Fallopian tube (tissue), 1 donor: ENCODE results near the gene LIPH.

DNA sequence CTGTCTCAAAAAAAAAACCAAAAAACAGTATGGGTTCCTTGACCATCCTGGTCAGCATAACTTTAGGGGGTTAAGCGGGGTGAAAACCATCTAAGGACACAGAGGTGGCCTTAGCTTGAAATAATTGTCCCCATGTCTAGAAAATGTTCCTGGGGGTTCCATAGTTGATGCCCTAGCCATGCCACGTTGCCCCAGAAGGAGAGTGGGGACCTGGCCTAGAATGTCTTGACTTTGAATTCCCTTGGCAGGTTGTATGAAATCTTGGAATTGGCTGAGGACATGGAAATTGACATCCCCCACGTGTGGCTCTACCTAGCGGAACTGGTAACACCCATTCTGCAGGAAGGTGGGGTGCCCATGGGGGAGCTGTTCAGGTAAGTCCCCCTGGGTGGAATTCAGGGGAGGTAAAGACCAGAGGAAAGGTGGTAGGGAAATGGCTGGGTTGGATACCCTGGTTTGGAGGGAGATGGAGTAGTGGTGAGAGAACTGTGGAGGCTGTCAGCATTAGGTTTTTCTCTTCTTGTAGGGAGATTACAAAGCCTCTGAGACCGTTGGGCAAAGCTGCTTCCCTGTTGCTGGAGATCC is 8.9 kb upstream of the FAM131A start:
- PRO-cap, result no peak

GRCh38 chr3:184338196-184339492 is 1.2 kb downstream of the FAM131A start:
- PRO-cap, result bidirectional peak, plus-strand start at chr3:184338833, minus-strand start at chr3:184338619

DNA sequence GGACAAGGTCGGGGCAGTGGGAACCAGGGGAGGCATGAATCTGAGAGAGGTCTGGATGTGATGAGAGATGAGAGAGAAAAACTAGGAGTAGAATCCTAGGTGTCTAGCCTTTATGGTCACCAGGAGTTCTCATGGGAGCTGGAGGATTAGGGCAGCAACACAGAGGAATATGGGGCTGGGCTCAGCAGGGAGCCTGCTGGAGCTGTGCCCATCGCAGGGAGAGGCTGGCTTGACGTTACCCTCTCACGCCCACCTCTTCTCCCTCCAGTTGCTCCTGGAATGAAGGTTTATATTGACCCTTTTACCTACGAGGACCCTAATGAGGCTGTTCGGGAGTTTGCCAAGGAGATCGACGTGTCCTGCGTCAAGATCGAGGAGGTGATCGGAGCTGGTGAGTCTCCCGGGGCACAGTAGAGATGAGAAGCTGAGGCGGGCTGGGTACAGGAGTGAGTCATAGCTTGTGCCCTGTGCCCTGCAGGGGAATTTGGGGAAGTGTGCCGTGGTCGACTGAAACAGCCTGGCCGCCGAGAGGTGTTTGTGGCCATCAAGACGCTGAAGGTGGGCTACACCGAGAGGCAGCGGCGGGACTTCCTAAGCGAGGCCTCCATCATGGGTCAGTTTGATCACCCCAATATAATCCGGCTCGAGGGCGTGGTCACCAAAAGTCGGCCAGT is 17.8 kb downstream of the EPHB3 start:
- PRO-cap, result no peak

DNA sequence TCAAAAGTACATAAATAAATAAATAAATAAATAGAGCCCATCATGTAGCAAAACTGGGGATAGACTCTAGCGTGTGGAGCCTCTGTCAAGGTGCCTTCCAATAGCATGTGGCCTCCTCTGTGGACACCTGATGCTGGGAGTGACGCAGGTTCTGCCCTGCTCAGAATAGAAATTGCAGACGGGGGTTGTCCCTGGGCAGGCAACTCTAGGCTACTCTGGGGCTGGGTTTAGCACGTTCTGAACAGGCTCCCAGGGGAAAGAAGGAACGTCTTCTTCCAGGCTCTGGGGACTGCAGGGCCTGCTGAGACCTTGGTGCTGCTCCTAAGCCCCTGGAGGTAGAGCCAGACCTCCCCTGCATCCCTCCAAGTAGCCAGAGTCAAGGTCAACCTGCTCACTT is 65.4 kb downstream of the EPHB3 start:
- PRO-cap, result no peak

DNA sequence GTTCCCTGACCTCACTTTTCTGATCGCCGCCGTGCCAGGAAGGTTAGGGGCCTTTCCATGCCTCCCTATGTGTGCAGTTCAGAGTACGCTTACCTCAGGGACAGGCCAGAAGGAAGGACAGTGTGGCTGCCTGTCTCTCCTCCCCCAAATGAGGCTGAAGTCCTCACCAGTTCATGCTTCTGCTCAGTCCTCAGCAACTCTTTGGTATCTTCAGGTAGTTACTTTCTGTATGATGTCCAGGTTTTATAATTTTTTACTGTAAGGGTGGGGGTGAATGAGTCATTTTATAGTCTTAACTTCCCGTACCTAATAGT is 98.7 kb downstream of the VPS8 start:
- PRO-cap, result no peak

DNA sequence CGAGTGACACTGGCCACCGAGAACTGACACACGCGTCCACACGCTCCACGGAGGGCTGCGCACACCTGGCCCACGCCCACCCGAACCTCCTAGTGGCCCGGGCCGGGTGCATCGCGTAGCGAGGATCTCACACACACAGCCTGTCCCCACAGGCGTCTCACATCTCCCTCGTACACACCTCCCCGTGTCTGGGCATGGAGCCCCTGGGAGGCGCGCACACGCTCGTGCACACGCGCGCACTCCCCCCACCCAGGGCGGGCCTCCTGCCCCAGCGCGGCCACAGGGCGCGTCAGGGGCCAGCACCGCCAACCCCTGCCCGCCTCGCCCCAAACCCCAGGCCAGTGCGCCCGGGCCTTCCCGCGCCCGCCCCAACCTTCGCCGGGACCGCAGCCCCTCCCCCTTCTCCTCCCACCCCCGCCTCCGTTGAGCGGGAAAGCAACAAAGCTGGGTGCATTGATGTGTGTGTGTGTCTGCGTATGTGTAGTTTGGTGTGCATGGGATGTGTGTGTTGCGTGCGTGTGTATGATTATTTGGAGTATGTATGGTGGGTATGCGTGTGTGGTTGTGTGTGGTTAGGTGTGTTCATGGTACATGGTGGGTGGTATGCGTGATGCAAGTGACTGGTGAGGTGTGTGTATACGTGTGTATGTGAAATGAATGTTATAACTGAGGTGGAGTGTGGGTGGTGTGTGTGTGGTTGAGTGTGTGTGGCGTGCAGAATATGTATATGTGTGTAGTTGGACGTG is 621 bp upstream of the C3orf70 start:
- PRO-cap, result no peak

DNA sequence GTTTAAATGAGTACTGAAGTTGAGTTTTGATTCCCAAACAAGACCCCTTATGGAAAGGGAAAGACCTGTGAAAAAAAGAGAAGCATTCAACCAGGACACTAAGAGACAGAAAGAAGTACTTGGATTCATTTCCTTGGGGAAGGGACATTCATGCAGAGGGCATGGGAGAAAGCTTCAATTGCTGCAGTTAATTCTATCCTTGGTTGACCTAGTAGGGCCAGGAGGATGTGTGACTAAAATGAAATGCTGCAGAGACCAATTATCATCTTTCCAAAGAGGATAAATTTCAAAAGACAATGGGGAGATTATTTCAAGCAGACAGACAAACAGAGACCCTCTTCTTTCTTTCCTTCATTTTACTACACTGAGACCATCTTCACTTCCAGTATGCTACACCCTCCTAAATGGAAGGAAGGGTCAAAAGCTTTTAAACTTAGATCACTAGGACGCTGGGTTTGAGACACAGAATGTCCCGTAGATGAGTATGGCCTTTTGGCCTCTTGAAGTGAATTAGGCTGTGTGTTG is 59.7 kb downstream of the TMEM41A start:
- PRO-cap, result no peak

- PRO-cap, result bidirectional peak, plus-strand start at chr3:185552560, minus-strand start at chr3:185552577
Observed at GRCh38 chr3:185552389-185552953, at the start of gene LIPH. Gene LIPH (minus strand): TSS chr3:185552588.

GRCh38 chr3:185709059-185709816 is 115.6 kb downstream of the IGF2BP2 start:
- PRO-cap, result no peak

DNA sequence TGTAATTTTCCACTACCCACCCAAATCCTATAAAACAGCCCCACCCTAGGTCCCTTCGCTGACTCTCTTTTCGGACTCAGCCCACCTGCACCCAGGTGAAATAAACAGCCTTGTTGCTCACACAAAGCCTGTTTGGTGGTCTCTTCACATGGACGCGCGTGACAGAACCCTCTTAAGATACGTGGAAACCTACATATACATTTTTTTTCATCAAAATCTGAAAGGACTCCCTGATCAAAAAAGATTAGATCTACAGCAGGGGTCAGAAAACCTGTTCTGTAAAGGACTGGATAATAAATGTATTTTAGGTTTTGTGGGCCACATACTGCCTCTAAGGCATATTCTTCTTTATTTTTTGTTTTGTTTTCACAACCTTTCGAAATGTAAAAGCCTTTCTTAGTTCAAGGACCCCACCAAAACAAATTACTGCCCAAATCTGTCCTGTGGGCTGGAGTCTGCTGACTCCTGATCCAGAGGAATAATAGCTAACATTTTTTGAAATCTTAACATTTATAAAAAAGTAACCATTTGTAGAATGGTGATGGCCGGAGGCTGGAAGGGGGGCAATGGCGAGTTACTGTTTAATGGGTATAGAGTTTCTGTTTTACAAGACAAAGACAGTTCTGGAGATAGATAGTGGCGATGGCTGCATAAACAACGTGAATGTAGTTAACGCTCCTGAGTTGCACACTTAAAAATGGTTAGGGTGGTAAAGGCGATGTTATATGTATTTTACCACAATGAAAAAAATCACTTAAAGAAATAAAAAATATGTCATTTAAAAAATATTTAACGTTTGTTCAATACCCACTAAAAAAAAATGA is 38.1 kb downstream of the IGF2BP2 start:
- PRO-cap, result no peak

- PRO-cap, result no peak
Observed at GRCh38 chr3:185916963-185918122, 20.5 kb downstream of the TRA2B start.

- PRO-cap, result no peak
Observed at GRCh38 chr3:185973840-185974212, 36.0 kb upstream of the TRA2B start.

DNA sequence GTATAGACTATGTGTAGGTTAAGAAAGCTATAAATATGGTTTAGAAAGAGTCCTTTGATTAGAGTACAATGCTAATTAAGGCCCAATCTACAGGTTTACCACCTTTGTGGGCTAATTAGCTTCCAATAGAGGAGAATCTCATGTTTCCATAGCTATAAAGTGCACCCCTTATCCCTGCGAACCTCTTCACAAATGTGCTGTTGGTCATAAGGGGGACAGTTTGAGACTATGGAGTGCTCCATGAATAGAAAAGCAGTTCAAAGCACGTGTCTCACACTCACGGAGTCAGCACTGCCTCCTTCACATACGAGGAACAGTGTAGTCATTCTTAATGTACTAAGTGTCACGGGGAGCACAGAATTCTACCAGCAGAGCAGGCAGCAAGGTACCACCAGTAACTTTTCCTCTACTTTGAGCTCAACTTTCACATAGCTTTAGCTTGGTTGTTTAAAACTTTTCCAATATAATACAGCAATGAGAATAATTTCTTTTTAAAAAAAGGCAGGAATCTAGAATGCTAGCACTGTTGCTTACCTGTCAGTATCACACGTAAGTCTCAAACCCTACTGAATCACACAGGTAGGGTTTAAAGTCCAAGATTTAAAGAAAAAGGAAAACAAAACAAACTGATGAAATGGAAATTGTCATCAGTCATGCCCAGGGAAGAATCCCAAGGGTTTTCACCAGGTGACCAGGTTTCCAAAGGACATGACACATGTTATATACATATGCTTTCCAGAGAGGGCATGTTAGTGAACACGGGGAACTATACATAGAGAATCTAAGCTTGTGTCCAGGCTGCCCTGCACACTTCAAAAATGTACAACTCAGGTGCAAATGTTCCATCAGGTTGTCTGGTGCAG is 61.9 kb downstream of the ETV5 start:
- PRO-cap, result no peak

GRCh38 chr3:186103990-186104596 is 4.8 kb downstream of the ETV5 start:
- PRO-cap, result no peak

GRCh38 chr3:186105517-186106033 is 3.3 kb downstream of the ETV5 start:
- PRO-cap, result no peak

- PRO-cap, result unidirectional peak, plus-strand start at chr3:186597135
Observed at GRCh38 chr3:186596666-186597335, 16.1 kb upstream of the AHSG start.

DNA sequence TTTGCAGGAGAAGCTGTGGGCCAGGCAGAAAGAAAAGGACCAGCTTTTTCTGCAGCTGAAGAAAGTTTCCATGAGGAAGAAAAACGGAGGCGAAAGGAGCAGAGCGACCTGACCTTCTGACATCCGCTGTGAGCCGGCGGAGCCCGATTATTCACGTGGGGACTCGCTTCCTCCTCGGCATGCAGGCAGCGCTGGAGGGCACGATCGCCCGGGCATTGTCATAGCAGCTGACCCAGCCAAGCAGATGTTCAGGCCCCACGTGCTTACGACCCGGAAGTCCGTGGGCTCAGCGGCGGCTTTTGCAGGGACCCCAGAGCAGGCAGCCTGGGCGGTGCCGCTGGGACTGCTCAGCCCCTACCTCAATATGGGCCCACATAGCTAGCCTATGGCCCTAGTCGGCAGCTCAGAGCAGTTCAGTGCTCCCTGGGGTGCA is 10.6 kb upstream of the EIF4A2 start:
- PRO-cap, result no peak

GRCh38 chr3:186940866-186941469 is 10.6 kb downstream of the ST6GAL1 start:
- PRO-cap, result unidirectional peak, plus-strand start at chr3:186941236

DNA sequence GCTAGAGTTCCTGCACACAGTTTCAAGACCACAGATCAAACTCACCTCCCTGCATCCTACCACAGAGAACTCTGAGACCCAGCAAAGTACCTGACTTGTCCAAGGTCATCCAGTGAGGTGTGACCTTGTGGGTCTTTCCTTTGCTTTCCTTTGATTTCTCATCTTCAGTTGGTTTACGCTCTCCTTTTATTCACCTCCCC is 45.6 kb downstream of the ST6GAL1 start:
- PRO-cap, result no peak

DNA sequence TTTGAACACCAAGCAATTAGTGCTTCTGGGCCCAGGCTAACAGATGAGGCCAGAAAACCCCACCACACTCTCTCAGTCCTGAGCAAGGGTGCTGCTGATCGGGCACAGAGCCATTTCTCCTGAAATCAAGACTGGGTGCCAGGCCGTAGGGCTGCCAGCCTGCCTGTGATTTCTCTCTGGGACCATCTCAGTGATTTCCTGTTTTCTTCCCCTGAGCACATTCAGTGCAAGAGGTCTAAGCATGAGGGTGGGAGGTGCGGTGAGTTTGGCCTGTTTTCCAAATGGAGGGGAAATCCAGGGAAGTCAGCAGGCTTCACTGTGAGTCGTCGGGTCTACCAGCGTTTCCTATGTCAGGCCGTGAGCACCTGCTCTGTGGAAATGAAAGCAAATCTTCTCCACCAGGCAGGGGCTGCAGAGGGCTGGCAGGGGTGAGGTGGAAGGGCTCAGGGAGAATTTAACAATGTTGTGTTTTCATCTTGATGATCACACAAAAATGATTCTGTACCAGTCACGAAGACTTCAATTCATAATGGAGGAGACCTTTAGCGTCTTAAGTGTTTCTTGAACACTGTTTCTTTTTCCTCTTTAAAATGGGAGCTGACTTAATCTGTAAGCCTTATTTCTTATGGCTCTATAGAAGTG is 82.4 kb downstream of the ST6GAL1 start:
- PRO-cap, result no peak